A549 (cell line): ENCODE measurements around a stretch of chr17.

DNA sequence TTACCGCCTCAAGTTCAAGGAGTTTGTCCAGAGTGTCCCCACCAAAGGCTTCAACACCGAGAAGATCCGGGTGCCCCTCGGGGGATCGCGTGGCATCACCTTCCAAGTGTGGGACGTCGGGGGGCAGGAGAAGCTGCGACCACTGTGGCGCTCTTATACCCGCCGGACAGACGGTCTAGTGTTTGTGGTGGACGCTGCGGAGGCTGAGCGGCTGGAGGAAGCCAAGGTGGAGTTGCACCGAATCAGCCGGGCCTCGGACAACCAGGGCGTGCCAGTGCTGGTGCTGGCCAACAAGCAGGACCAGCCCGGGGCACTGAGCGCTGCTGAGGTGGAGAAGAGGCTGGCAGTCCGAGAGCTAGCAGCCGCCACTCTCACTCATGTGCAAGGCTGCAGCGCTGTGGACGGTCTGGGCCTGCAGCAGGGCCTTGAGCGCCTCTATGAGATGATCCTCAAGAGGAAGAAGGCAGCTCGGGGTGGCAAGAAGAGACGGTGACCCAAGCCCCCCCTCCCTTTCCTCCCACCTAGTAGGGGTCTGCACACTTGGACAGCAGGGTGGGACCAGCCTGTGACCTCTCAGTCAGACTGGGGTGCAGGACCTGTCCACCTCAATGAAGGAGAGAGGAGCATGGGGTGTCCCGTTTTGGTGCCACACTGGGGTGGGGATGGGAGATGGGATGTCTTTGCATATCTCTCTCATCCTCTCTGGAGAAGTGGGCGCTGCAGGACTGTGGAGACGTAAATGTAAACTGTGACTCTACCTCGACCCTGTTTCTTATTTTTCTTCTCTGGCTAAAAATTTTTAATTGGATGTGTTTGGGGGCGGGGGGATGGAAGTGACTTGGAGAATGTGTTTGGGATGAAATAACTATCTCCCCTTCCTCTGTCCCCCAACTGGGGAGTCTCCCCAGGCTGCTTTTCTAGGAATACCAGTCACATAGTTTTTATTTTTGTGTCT is 1.3 kb downstream of the ARL4D start:
- PRO-cap = no peak
CAGE:
- cytosol, long polyA plus RNA = no peak
- long polyA plus RNA = no peak
- nucleus, long polyA plus RNA = no peak

GRCh38 chr17:43477892-43478345 is 5.9 kb upstream of the DHX8 start:
- PRO-cap = no peak
CAGE:
- cytosol, long polyA plus RNA = no peak
- long polyA plus RNA = no peak
- nucleus, long polyA plus RNA = no peak

- PRO-cap = no peak
CAGE:
- cytosol, long polyA plus RNA = no peak
- long polyA plus RNA = no peak
- nucleus, long polyA plus RNA = no peak
Measured at GRCh38 chr17:43480015-43480532, 3.7 kb upstream of the DHX8 start.

DNA sequence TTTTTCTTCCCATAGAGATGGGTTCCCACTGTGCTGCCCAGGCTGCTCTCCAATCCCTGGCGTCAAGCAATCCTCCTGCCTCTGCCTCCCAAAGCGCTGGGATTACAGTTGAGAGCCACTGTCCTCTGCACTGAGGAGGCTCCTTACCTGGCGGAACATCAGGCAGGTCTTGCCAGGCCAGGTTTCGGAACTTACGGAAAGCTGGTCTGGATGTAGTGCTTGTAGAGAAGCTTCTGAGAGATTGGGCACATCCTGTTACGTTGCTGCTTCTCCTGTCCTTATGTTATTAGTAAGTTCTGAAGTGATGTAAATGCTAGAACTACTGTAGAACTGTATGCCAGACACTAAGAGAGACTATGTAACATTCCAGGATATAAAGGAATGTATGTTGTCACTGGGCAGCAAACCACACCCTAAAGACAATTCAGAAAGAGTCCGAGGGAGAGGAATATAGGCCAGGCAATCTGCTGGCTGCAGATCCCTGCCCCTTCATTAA is 21.1 kb downstream of the ETV4 start:
- PRO-cap = no peak
CAGE:
- cytosol, long polyA plus RNA = no peak
- long polyA plus RNA = no peak
- nucleus, long polyA plus RNA = no peak

DNA sequence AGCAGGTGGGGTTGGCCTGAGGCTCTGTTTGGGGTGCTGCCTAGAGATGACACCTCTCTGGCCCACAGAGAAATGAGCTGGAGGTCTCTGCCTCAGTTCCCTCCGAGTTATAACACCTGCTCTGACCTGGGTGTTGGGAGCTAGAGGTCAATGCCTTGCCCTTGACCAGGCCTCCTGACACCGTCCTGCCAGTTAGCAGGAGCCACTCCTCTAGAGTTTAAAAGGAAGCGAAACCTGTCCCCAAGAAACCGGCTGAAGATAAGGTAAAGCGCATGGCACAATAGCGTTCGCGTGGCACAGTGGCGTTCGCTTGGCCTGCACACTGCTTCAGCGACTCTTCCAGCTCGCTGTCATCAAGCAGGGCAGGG is 28.1 kb upstream of the ETV4 start:
- PRO-cap = no peak
CAGE:
- cytosol, long polyA plus RNA = no peak
- long polyA plus RNA = no peak
- nucleus, long polyA plus RNA = no peak

DNA sequence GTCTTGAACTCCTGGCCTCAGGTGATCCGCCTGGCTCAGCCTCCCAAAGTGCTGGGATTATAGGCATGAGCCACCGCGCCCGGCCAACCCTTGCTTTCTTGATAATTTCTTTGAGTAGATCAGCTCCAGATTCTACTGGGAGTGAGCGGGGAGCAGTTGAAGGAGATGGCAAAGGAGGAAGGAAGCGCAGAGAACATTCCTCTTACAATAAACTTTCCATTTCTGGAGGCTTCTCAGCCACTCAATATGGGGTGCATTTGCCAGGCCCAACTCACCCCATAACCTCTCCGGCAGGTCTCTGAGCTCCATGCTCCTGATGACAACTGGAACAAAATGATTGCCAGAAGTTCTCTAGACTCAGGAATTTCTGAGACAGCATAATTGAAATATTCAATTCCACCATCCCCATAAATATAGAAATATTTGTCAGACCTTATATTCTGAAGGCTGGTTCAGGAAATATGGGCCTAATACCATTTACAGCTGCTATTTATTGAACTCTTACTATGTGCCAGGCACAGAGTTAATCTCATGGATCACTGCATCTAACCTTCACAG is 4.2 kb downstream of the MEOX1 start:
- PRO-cap = no peak
CAGE:
- cytosol, long polyA plus RNA = no peak
- long polyA plus RNA = no peak
- nucleus, long polyA plus RNA = no peak

DNA sequence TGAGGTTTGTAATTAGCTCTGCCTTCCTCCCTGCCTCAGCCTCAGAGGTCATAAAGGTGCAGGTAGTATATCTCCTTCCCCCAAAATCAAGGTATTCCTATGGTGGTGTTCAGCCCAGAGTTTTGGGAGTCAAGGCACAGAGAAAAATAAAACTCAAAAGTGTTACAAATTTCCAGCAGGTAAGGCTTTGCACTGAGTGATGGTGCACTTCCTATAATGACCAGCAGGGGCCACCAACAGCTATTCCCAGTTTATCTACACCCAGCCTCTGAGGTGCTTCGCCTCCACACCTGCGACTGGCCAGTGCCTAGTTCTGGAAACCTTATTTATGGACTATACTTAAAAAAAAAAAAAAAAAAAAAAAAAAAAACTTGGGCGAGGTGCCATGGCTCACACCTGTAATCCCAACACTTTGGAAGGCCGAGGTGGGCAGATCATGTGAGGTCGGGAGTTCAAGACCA is 2.8 kb upstream of the MPP2 start:
- PRO-cap = no peak
CAGE:
- cytosol, long polyA plus RNA = no peak
- long polyA plus RNA = no peak
- nucleus, long polyA plus RNA = no peak

DNA sequence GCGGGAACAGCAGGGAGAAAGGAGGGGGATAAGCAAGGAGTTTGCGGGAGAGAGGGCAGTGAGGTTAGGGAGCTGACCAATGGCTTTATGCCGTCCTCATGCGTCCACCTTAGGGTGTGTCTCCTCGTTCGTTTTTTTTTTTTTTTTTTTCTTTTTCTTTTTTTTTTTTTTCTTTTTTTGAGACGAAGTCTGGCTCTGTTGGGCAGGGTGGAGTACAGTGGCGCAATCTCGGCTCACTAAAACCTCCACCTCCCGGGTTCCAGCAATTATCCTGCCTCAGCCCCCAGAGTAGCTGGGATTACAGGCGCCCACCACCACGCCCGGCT is 4.8 kb downstream of the PPY start:
- PRO-cap = no peak
CAGE:
- cytosol, long polyA plus RNA = no peak
- long polyA plus RNA = no peak
- nucleus, long polyA plus RNA = no peak

DNA sequence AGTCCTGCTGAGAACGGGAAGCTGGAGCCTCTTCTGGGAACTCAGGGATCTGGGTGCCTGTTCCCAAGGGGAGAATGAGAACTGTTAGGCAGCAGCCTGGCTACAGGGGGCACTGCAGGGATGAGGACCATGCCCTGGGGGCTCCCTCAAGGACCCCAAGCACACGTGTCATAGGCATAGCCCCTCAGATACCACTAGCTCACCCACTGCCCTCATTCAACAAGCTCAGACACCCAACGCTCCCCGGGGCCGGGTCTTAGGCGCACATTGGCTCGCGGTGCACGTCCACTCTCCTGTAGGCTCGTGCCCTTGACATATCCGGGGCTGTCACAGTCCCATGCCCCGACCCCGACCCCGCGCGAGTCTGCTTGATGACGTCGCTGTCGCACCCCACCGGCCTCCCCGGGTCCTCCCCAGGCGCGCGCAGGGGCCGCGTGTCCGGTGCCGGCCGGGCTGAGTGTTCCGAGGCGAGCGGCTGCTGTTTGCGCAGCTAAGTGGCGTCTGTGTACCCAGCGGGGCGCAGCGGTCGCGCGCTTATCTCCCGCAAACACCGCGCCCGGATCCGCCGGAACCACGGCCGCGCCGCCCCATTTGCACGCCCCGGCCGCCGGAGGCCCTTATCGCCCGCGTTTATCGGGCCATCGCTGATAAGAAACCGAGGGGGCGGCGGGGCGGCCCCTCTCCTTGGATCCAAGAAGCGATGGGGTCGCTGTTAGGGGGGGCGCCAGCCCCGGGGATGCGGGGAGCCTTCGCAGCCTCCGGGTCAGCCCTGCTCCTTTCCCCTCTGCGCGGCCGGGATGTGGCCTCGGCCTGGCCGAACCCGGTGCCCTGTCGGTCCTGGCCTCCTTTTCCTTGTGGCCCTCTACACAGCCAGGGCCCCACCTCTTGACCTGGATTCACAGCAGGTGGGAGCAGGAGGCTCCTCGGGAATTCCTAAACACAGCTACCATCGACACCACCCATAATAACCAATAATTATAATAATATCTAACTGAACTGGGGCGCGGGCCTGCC is 20.7 kb upstream of the NAGS start:
- PRO-cap = no peak
CAGE:
- cytosol, long polyA plus RNA = no peak
- long polyA plus RNA = no peak
- nucleus, long polyA plus RNA = no peak

DNA sequence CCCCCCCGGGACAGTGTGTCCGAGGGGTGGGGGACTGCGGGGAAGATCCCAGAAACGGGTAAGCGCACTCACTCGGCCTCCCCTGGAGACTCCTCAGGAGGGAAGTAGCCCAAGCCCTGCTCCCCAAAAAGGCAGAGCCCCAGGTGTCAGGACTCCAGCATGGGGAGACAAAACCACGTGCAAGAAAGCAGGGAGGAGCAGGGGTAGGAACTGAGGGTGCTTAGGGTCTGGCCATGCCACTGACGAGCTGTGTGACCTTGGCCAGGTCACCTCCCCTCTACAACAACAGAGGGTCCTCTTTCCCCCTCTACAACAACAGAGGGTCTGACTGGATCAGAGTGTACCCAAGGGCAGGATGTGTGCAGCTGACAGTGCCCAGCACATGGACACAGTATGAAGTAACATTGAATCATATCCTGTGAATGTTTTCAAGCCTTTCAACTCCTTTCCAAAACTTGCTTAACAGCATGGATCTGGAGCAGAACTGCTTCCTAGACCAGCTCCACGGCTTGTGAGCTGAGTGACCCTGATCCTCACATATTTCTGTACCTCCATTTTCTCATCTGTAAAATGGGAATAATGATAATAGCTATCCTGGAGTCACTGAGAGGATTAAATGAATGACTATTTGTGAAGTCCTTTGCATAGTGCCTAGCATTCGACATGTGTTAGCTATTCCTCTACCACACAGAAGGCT is 2.1 kb upstream of the NAGS start:
- PRO-cap = no peak
CAGE:
- cytosol, long polyA plus RNA = no peak
- long polyA plus RNA = no peak
- nucleus, long polyA plus RNA = no peak

GRCh38 chr17:44022899-44024225 is 8.6 kb upstream of the TMEM101 start:
- PRO-cap = no peak
CAGE:
- cytosol, long polyA plus RNA = no peak
- long polyA plus RNA = no peak
- nucleus, long polyA plus RNA = no peak

DNA sequence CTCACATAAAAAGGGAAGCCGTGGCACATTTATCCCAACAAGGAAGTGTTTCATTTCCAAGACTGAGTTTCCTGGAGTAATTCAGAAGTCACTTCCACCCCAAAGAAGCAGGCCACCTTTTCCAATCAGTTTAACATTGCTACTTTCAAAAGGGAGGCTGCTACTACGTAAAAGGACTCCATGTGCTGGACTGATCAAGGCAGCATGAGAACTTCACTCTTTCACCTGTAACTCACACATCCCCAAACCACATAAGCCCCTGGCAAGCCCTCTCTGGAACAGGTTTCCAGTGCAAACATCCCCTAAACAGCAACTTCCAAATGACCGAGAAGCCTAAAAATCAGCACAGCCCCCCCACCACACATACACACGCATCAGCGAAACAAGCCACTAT is 960 bp downstream of the LSM12 start:
- PRO-cap = no peak
CAGE:
- cytosol, long polyA plus RNA = no peak
- long polyA plus RNA = no peak
- nucleus, long polyA plus RNA = no peak

DNA sequence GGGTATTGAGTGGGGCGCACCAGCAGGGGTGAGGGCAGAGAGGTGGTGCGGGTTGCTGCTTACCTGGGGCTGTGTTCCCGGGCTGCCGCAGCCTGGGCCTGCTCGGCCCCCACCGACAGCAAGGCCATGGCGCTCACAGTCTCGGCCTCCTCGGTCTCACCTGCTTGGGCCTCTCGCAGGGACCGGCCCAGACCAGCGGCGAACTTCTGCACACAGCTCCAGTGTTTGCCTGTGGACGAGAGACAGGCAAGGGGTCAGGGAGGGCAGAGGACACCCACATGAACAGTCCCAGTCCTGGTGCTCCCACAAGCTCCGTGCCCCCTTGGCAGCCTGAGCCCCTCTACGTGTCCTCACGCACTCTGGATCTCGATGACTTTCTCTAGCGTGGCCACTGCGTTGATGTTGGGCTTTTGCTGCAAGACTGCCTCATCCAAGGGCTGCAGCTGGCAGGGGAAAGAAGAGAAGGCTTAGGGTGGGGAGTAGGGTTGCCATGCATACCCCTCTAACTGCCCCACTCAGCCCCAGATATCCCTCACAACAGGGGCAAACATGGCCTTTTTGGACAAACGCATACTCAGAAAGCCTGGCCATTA is 8.0 kb downstream of the G6PC3 start:
- PRO-cap = no peak
CAGE:
- cytosol, long polyA plus RNA = no peak
- long polyA plus RNA = no peak
- nucleus, long polyA plus RNA = no peak

DNA sequence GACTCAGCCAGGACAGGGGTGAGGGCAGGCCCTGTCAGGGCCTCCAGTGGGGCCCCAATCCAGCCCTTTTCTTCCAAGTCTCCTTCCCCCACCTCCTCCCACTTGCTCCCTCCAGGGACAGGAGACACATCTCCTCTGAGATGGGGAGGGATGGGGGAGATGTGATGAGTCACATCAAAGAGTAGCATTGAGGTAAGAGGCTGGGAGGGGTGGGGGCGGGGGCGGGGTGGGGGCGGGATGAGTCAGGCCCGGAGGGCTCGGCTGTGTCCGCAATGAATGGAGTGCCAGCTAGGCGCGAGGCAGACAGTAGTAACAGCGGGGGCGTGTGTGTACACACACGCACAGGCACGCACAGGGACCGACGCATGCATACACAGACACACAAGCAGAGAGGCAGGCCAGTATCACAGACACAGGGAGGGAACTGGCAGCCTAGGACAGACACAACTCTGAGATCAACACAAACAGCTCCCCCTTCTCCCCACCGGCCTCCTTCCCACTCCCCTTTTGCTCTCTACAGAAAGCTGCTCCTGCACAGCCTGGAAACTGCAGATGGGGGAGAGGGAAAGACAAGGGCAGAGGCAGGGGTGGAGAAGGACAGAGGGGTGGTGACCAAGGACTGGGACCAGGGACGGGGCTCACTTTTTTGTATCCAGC is 16.4 kb downstream of the G6PC3 start:
- PRO-cap = no peak
CAGE:
- cytosol, long polyA plus RNA = no peak
- long polyA plus RNA = no peak
- nucleus, long polyA plus RNA = no peak

DNA sequence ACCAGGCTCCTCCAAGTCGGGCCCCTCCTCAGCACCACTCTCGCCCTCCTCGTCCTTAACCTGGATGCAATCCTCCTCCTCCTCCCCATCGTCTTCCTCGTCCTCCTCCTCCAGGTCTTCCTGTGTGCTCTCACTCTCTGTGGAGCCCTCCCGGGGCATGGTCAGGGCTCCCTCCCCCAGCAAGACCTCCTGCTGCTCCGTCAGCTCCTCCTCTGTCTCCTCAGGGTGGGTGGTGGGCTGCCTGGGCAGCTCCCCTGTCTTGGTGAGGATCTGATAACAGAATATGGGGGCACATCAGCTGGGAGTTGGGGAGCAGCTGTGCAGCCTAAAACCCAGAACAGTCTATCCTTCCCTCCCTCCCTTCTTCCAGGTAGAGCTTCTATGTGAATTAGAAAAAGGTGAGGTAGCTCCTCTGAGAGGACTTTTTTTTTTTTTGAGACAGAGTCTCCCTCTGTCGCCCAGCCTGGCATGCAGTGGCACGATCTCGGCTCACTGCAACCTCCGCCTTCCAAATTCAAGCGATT is 17.0 kb downstream of the G6PC3 start:
- PRO-cap = no peak
CAGE:
- cytosol, long polyA plus RNA = no peak
- long polyA plus RNA = no peak
- nucleus, long polyA plus RNA = no peak

DNA sequence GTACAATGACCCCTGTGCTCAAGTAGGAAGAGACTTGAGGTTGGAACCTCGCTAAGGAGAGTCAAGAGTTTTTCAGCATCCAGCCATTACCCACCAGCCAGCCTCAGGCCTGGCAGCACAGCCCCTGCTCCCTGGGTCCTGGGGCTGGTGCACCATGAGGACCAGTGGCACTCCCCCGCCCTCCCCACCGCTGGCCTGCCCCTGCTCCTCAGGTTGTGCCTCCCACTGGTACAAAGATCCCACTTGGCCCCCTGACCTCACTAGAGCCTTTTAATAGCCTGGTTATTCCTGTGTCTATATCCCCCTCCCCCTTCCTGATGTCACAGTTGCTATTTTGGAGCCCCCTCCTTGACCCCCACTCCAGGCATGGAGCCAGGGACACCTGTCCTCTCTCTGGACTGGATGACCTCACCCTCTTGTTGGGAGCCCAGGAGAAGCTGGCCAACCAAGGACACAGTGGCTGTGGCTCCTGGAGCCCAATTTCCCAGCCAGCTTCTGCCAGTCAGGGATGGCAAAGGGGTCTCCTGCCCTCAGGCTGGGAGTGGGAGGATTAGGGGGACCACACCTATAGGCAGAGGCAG is 11.2 kb downstream of the HDAC5 start:
- PRO-cap = no peak
CAGE:
- cytosol, long polyA plus RNA = no peak
- long polyA plus RNA = no peak
- nucleus, long polyA plus RNA = no peak

DNA sequence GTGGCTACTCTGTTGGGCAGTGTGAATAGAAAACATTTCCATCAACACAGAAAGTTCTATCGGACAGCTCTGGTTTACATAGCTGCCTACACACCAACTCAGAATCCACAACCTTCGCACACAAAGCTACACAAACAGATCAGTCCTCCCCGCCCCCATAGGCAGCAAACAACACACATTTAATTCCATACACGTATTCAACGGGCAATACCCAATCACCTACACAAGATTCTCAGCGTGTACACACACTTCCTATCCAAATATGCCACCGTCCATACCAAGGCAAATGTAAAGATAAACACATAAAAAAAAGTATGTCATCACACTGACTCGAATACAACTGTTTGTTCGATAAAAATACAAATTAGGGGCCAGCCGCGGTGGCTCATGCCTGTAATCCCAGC is 3.0 kb upstream of the HROB start:
- PRO-cap = no peak
CAGE:
- cytosol, long polyA plus RNA = no peak
- long polyA plus RNA = no peak
- nucleus, long polyA plus RNA = no peak

DNA sequence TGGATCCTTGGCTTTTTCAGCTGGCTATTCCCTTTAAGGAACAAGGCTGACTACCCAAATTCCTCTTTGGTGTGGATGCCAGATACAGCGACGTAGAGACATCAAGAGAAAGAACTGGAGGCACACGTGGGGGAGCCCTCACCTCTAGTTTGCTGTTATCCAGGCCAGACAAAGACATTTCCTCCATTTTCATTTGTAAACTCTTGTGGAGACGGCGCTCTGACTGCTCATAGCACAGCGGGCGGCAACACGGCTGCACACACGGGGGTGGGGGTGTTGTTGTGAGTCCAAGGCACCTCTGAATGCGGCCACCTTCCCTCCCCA is 1.8 kb downstream of the ATXN7L3 start:
- PRO-cap = no peak
CAGE:
- cytosol, long polyA plus RNA = no peak
- long polyA plus RNA = no peak
- nucleus, long polyA plus RNA = no peak

GRCh38 chr17:44348004-44348510 is 3.0 kb downstream of the GRN start:
- PRO-cap = no peak
CAGE:
- cytosol, long polyA plus RNA = no peak
- long polyA plus RNA = no peak
- nucleus, long polyA plus RNA = no peak

- PRO-cap = no peak
CAGE:
- cytosol, long polyA plus RNA = no peak
- long polyA plus RNA = no peak
- nucleus, long polyA plus RNA = no peak
Measured at GRCh38 chr17:44390241-44390578, 761 bp upstream of the ITGA2B start.